Neural progenitor cell (in vitro differentiated cells): ENCODE data around the genes ZNF2, ZNF892 and TRIM43B.

GRCh38 chr2:88604016-88604467, 23.2 kb downstream of the EIF2AK3 start:
- RAMPAGE, long total RNA, result no peak

- RAMPAGE, long total RNA, result no peak
These were observed 18.0 kb downstream of the EIF2AK3 start for GRCh38 chr2:88609233-88609722.

GRCh38 chr2:88623980-88624350, 3.3 kb downstream of the EIF2AK3 start:
- RAMPAGE, long total RNA, result no peak

- RAMPAGE, long total RNA, result no peak
These were observed 136.4 kb downstream of the RPIA start for GRCh38 chr2:88827755-88828309.

- RAMPAGE, long total RNA, result no peak
These were observed 140.2 kb downstream of the RPIA start for GRCh38 chr2:88831674-88832155.

DNA sequence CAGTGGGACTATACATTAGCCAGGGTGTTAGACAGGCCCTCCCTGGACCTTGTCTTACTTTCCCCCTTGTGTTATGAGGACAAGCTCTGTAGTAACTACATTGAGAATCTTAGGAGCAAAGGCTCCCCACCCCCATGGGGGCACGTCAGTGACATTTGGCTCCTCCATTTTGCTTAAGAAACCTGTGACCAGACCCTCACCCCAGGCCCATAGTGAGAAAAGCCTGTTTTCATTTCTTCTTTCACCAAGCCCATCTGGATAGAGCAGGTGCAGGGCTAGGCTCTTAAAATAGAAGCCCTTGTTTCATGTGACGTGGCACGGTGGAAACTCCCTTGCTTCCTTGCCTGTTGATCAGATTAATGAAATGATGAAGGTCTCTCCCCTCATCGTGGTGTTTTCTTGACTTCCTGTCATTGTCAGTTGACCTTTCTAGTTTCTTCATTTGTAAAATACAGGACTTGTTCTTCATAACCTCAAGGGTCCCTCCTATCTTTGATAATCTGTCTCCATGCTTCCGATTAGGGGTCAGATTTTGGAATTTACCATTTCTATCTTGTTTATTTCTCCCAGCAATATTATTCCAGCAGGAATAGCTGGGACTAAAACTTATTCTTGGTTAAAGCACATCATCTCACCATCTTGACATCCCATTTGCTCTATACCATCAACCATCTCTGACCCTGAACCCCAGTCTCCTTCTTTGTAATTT, 146.9 kb downstream of the RPIA start:
- RAMPAGE, long total RNA, result no peak

DNA sequence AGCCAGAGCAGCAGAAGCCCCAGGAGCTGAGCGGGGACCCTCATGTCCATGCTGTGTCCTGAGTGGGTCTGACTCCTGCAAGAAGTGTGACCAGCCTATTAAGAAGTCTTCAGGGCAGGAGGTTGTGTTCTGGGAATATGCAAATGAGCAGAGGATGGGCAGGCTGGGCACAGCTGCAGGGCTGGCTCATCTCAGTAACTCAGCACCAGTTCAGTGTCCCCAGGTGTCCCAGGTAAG, 354.9 kb downstream of the RPIA start:
- RAMPAGE, long total RNA, result no peak

GRCh38 chr2:89142899-89143532, 451.5 kb downstream of the RPIA start:
- RAMPAGE, long total RNA, result no peak

DNA sequence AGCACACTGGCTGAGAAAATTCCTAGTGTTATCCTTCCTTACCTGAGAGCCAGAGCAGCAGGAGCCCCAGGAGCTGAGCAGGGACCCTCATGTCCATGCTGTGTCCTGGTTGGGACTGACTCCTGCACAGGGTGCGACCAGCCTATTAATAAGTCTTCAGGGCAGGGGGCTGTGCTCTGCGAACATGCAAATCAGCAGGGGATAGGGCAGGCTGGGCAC, 576.8 kb downstream of the RPIA start:
- RAMPAGE, long total RNA, result no peak

- RAMPAGE, long total RNA, result no peak
These were observed 75.9 kb downstream of the TEKT4 start for GRCh38 chr2:94947222-94947510.

- RAMPAGE, long total RNA, result no peak
These were observed 627 bp downstream of the MAL start for GRCh38 chr2:95025885-95026784.

GRCh38 chr2:95164939-95166265, at the start of gene ZNF2:
Gene ZNF2 (plus strand): TSS chr2:95165809.
- RAMPAGE, long total RNA, result no peak

GRCh38 chr2:95206904-95208301, at the start of gene ZNF892:
Gene ZNF892 (plus strand): TSS chr2:95207521.
- RAMPAGE, long total RNA, result no peak

- RAMPAGE, long total RNA, result no peak
These were observed at the start of gene TRIM43B for GRCh38 chr2:95484624-95484967. Gene TRIM43B (minus strand): TSS chr2:95484754.

DNA sequence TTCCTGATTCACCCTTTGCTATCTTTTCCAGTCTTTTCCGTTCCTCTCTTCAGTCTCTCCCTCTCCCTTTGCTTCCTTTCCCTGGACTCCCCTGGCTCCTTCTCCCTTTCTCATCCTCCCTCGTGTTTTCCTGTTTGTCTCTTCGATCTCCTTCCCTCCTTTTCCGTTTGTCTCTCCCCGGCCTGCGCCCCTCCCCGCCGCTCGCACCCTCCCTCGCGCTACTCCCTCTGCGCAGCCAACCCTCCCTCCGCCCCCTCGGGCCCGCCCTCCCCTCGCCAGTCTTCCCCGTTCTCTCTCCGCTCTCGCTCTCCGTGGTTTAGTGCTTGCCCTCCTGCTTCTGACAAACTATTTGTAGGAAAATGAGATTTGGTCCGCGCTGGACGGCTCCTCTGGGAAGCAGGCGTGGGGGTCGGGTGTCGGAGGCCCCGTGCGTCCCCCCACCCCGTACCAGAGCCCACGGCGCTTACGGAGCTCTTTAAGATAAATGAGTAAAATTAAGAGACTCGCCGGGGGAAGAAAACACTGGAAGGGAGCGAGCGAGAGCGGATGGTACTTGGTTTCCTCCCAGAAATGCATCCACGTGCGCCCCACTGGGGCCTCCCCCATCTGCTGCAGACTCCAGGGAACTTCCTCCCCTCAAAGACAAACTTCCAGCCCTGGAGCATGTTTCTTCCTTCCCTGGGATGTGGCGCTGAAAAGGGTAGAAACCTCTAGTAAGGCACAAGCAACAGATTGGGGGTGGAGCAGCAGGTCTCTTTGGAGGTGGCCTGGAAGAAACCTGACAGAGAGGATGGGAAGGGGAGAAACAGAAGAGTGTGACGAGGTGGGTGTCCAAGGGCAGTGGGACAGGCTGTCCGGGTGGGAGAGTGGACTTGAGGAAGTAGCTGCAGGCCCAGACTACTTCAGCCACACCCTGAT, 91.0 kb downstream of the TRIM43 start:
- RAMPAGE, long total RNA, result no peak

DNA sequence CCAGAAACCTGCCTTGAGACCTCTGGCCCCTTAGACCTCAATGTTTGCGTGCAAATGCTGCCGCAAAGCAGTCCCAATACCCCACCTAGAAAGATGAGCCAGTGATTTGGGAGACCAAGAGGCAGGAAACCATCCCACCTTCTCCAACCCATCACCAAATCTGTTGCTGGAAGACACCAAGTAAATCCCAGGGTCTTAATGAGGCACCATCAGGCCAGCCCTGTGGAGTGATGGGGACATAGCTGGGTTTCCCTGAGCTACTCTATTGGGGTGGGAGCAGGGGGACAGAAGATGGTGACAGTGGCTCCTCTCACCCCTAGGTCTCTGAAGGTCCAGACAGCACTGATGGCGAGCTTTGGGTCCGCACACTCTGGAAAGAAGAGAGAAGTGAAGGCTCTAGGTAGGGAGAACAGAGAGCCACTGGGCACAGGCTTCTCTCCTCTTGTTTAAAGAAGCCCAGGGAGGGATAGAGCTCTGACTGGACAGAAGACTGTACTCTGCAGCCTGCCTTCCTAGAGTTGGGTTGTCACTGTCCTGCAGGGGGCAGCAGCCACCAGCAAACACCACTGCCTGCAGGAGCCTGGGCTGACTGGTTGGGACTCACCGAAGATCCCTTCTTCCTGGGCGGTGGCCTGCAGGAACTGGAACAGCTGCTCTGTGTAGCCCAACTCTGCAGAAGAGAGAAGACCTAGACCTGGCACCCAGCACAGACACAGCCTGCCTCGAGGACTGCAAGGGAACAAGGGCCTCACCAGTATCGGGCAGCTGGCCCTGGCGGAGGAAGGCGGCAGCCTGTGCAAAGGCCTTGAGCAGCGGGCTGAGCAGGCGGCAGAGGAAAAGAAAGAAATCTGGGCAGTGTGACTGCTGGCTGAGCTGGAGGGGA, 12.1 kb downstream of the GPAT2 start:
- RAMPAGE, long total RNA, result no peak

DNA sequence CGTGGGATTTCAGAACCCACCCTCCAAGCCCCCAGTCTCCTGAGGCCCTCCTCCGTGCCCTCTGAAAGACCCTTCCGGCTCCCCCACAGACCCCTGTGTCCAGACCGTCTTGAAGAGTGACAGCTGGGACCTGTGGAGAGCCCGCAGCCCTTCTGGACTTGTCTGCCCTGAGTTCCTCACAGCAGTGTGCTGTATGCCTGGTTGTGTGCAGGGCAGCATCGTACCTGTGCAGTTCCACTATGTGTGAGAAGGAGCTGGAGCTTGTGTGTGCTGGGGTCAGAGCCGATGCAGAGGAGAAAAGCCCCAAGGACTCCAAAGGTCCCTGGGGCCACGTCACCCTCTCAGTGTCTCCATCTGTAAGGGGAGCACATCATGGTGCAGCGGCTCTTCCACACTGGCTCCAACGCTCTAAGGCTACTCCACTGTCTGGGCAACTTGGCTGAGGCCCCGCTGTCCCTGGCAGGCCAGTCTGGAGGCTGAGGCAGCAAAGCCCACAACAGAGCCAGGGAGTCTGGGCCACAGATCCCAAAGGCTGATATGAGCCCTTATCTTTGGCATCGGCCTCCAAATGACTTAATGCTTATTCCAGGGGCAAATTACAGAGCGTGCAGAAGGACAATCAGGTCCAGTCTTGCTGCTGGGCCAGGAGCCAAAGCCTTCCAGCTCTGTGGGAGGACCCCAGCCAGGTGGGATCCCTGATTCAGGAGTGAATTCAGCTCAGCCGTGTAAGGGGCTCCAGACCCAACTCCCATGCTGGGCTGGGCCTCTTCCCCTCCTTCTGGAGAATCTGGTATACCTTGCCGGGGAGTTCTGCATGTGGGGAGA, 1.6 kb upstream of the DUSP2 start:
- RAMPAGE, long total RNA, result no peak

DNA sequence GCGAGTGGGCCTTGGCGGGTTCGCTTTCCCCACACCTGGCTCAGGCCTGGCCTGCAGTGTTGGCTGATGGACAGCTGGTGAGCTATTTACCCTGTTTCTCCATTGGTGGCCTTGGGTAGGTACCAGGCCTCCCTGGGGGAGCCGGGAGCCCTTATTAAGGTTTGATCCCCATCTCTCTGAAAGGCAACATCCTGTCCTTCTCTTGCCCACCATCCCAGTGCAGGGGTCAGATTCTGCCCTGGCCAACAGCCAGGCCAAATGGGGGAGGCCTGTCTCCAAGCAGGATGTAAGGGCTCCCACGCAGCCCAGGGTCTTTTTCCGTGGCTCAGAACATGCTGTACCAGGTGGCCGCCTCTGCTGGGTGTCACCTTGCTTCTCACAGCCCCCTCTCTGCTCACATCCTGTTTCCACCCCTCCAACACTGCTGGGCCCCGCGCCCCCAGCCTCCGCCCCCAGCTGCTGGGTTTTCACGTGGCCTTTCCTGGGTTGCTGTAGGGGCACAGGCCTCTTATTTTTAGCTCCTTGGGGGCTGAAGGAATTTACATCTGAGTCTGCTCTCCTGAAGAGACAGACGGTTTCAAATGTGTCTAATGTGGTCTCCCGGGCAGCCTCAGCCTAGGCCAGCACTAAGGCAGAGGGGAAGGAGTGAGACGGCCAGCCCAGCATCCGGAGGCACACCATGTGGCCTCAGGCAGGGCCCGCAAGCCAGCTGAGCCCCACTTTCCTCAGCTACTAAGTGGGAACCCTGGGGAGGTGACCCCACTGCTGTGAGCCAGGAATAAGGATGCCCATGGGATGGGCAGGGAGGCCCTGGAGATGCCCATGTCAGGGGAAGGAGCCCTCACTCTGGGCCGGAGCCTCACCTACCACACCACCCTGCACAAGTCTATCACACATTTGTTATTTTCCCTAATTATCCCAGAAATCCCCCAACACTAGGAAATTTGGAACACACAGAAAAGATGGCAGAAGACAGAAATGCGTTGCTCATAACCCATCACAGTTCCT, 18.6 kb upstream of the DUSP2 start:
- RAMPAGE, long total RNA, result no peak

GRCh38 chr2:96164691-96165271, 19.5 kb upstream of the DUSP2 start:
- RAMPAGE, long total RNA, result no peak

DNA sequence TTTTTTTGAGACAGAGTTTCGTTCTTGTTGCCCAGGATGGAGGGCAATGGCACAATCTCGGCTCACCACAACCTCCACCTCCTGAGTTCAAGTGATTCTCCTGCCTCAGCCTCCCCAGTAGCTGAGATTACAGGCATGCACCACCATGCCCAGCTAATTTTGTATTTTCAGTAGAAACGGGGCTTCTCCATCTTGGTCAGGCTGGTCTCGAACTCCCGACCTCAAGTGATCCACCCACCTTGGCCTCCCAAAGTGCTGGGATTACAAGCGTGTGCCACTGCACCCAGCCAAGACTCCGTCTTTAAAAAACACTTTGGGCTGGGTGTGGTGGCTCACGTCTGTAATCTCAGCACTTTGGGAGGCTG, 20.4 kb downstream of the STARD7 start:
- RAMPAGE, long total RNA, result no peak